SP-49 (cell line): ENCODE data around the genes FDX2, ICAM3, KRI1 and AP1M2.

DNA sequence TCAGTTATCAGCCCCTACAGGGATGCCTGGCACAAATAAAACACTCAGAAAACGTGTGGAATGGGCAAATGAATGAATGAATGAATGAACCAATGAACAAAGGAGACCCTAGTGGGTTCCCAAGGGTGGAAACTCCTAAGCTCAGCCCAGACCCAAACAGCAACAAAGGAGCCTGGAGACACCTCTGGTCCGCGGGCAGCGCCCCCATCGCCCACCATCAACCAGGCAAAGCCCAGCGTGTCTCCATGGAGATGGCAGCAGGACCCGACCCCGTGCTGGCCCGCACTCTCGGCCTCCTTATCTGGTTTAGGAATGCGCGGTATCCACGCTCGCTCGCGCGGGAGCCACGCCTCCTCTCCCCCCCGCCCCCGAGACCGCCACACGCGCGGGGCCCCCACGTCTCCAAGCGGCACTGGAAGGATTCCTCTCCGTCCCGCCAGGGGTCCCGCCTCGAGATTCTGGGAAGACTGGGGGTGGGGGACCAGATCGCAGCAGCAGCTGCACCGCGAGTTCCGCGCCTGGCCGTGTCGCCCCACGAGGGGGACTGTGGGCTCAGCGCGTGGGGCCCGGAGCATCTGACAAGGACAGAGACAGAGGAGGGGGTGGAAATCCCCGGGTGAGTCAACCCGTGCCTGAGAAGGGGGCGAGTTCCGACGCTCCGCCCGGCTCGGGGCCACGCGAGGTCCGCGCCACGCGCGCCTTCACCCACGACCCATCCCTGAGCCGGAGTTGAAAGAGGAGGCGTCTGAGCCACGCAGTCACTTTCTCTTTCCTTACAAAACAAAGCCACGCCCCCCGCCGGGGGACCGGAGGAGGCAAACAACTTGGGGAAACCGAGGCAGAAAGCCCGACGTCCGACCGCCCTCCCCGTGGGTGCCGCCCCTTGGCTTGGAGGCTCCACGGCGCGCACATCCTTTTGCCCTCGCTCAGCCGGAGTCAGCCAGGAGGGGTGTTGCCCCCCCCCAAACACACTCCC is 932 bp downstream of the S1PR2 start:
- PRO-cap, result no peak

DNA sequence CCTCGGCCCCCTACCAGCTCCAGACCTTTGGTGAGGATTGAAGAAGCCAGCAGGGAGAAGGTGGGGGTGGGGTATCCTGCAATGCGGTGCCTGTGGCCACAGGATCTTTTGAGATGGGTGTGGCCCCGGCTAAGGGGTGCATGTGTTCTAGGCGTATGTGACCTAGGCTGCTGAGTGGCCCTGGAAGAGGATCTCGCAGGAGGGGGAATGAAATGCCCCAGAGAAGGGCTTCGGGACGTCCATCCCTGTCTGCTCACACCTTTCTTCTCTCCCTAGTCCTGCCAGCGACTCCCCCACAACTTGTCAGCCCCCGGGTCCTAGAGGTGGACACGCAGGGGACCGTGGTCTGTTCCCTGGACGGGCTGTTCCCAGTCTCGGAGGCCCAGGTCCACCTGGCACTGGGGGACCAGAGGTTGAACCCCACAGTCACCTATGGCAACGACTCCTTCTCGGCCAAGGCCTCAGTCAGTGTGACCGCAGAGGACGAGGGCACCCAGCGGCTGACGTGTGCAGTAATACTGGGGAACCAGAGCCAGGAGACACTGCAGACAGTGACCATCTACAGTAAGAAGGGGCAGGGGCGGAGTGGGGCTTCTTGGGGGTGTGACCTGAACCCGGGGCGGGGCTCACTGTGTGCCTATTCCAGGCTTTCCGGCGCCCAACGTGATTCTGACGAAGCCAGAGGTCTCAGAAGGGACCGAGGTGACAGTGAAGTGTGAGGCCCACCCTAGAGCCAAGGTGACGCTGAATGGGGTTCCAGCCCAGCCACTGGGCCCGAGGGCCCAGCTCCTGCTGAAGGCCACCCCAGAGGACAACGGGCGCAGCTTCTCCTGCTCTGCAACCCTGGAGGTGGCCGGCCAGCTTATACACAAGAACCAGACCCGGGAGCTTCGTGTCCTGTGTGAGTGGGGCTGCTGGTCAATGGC is 2.7 kb upstream of the ICAM4 start:
- PRO-cap, result no peak

DNA sequence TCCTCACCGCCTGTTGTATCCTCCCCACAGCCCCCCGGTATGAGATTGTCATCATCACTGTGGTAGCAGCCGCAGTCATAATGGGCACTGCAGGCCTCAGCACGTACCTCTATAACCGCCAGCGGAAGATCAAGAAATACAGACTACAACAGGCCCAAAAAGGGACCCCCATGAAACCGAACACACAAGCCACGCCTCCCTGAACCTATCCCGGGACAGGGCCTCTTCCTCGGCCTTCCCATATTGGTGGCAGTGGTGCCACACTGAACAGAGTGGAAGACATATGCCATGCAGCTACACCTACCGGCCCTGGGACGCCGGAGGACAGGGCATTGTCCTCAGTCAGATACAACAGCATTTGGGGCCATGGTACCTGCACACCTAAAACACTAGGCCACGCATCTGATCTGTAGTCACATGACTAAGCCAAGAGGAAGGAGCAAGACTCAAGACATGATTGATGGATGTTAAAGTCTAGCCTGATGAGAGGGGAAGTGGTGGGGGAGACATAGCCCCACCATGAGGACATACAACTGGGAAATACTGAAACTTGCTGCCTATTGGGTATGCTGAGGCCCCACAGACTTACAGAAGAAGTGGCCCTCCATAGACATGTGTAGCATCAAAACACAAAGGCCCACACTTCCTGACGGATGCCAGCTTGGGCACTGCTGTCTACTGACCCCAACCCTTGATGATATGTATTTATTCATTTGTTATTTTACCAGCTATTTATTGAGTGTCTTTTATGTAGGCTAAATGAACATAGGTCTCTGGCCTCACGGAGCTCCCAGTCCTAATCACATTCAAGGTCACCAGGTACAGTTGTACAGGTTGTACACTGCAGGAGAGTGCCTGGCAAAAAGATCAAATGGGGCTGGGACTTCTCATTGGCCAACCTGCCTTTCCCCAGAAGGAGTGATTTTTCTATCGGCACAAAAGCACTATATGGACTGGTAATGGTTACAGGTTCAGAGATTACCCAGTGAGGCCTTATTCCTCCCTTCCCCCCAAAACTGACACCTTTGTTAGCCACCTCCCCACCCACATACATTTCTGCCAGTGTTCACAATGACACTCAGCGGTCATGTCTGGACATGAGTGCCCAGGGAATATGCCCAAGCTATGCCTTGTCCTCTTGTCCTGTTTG is 1.3 kb upstream of the ICAM4 start:
- PRO-cap, result no peak

DNA sequence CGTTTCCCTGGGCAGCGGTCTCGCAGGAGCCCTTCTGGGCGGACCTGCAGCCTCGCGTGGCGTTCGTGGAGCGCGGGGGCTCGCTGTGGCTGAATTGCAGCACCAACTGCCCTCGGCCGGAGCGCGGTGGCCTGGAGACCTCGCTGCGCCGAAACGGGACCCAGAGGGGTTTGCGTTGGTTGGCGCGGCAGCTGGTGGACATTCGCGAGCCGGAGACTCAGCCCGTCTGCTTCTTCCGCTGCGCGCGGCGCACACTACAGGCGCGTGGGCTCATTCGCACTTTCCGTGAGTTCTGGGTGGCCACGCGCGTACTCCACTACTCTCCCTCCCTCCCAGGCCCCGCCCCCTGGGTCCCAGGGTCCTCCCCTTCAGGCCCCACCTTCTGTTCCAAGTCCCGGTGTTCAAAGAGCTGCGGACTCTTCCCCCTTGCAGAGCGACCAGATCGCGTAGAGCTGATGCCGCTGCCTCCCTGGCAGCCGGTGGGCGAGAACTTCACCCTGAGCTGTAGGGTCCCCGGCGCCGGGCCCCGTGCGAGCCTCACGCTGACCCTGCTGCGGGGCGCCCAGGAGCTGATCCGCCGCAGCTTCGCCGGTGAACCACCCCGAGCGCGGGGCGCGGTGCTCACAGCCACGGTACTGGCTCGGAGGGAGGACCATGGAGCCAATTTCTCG is 1.4 kb downstream of the ICAM5 start:
- PRO-cap, result no peak

GRCh38 chr19:10315346-10316357 is at the start of gene FDX2:
Gene FDX2, minus strand, starts transcription at chr19:10316015.
- PRO-cap, result unidirectional peak, minus-strand start at chr19:10315951

DNA sequence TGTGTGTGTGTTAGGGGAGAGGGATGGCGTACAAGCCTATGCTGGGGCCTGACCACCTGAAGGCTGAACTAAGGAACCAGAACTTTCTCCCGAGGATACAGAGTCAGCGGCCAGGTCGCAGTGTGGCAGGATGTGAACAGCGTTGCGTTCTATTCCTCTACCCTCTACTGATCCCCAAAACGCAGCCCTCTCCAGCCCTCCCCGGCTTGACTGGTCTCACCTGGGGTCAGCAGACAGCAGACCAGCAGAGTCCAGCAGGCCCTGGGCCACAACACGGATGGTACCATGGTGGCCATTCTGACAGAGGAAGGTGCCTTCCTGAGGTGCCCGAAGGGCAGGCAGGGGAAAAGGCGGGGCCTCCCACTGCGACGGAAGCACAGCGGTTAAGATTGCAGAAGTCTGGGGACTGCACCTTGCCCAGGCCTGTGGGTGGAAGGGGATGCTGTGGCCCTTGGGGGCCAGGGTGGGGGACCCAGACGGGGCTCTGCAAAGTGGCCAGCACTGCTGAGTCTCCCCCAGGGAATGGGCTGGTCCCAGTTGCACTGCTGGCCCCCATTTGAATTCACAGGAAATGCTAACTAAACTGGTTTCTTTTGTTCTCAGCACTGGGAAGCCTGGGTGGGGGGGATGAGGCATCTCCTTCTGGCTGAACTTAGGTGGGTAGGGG is at the start of gene ICAM3:
ICAM3 (minus strand) TSS at position 306 of the 667 bp plus-strand sequence.
- PRO-cap, result unidirectional peak, plus-strand start at position 394 of the sequence

- PRO-cap, result bidirectional peak, plus-strand start at chr19:10409069, minus-strand start at chr19:10408927
These were observed 5.4 kb upstream of the CDC37 start for GRCh38 chr19:10408625-10409255.

DNA sequence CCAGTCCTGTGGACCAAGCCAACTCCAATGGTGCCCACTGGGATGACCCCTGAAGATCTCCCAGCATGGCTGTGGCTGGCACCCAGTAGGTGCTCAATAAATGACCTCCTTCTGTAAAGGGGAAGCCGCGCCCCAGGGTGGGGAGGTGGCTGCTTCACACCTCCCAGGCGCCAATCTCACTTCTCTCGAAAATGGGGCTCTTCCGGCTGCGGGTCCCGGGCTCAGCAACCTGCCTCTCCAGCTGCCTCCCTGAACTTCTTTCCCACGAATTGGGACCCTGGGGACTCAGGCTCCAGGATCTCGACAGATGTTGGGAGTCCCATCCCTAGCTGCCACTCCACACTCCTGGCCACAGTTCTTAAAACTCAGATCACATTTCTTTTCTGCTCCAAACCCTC is 1.7 kb upstream of the S1PR5 start:
- PRO-cap, result no peak

- PRO-cap, result no peak
These were observed 5.6 kb downstream of the KRI1 start for GRCh38 chr19:10560130-10560707.

GRCh38 chr19:10565491-10566549 is at the start of gene KRI1:
Gene KRI1, minus strand, starts transcription at chr19:10566010.
- PRO-cap, result bidirectional peak, plus-strand start at chr19:10565786, minus-strand start at chr19:10565792; unidirectional peak, minus-strand start at chr19:10565890; unidirectional peak, minus-strand start at chr19:10566004

DNA sequence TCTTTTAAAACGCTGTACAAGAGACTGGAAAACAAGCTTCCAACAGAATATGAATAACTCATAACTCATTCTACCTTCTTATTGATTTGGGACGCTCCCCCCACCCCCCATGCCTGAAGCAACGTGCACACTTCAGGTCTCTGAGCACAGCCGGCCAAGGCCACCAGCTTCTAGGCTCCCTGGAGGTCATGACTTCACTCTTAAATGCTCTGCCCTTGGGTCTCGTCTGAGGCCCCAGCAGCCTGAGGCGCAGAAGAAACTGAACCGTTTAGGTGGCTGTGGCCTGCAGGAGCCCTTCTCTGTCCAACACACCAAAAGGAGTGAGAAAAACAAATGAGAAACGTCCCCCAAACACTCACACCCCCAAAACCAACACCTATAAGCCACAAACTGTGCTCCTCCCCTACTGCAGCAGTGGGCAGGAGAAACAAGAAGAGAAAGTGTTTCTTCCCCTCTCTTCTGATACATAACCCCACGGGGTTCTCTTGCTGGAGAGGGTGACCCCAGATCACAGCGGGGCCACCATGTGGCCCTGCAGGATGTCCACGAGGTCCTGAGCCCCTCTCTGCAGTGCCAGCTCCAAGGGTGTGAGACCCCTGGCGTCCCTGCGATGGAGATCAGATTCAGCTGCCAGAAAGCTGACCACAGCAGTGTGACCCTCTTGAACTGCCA is 876 bp upstream of the KRI1 start:
- PRO-cap, result bidirectional peak, plus-strand start at position 465 of the sequence, minus-strand start at position 371 of the sequence

GRCh38 chr19:10586910-10587474 is at the start of gene AP1M2:
Gene AP1M2, minus strand, starts transcription at chr19:10587312.
- PRO-cap, result no peak

DNA sequence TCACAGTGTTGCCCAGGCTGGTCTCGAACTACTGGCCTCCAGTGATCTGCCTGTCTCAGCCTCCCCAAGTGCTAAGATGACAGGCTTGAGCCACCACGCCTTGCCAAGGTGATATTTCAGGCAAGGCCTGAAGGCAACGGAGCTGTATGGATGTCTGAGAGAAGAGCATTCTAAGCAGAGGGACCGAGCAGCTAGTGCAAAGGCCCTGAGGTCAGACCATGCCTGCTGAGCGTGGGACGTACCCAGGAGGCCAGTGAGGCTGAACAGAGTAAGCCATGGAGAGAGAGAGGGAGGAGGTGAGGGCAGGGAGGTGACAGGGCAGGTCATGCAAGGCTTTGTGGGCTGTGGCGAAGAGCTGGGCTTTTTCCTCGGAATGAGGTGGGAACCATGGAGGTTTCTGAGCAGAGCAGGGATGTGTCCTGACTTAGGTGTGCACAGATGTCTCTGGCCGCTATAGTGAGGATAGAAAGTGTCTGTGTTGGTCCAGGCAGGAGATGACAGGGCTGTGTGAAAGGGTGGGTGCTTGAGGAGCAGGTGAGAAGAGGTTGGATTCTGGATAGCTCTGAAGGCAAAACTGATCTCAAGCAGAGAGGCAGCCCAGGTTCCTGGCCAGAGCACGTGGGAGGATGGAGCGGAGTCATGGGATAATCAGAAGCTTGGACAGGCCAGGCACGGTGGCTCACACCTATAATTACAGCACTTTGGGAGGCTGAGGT is 3.2 kb upstream of the SLC44A2 start:
- PRO-cap, result no peak

GRCh38 chr19:10654518-10655218 is 522 bp downstream of the ILF3 start:
- PRO-cap, result bidirectional peak, plus-strand start at chr19:10654711, minus-strand start at chr19:10654697

- PRO-cap, result no peak
These were observed 1.6 kb downstream of the ILF3 start for GRCh38 chr19:10655681-10656230.

DNA sequence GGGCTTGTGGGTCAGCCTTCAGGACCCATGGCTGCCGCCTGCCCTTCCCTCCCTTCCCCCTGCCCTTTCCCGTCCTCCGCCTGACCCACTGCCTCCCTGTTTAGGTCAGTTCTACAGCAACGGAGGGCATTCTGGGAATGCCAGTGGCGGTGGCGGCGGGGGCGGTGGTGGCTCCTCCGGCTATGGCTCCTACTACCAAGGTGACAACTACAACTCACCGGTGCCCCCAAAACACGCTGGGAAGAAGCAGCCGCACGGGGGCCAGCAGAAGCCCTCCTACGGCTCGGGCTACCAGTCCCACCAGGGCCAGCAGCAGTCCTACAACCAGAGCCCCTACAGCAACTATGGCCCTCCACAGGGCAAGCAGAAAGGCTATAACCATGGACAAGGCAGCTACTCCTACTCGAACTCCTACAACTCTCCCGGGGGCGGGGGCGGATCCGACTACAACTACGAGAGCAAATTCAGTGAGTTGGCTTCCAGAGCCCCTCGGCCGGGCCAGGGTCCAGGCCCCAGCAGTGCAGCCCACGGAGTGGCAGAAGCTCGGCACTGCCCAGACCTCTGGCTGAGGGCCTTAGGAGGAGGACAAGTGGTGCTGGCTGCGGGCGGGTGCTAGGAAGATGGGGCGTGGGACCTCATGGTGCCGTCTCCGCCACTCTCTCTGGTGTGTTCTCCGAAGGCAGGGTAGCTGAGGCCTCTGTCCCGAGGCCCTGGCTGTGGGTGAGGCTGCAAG is 13.8 kb upstream of the QTRT1 start:
- PRO-cap, result no peak

- PRO-cap, result no peak
These were observed 583 bp downstream of the QTRT1 start for GRCh38 chr19:10701567-10702477.

DNA sequence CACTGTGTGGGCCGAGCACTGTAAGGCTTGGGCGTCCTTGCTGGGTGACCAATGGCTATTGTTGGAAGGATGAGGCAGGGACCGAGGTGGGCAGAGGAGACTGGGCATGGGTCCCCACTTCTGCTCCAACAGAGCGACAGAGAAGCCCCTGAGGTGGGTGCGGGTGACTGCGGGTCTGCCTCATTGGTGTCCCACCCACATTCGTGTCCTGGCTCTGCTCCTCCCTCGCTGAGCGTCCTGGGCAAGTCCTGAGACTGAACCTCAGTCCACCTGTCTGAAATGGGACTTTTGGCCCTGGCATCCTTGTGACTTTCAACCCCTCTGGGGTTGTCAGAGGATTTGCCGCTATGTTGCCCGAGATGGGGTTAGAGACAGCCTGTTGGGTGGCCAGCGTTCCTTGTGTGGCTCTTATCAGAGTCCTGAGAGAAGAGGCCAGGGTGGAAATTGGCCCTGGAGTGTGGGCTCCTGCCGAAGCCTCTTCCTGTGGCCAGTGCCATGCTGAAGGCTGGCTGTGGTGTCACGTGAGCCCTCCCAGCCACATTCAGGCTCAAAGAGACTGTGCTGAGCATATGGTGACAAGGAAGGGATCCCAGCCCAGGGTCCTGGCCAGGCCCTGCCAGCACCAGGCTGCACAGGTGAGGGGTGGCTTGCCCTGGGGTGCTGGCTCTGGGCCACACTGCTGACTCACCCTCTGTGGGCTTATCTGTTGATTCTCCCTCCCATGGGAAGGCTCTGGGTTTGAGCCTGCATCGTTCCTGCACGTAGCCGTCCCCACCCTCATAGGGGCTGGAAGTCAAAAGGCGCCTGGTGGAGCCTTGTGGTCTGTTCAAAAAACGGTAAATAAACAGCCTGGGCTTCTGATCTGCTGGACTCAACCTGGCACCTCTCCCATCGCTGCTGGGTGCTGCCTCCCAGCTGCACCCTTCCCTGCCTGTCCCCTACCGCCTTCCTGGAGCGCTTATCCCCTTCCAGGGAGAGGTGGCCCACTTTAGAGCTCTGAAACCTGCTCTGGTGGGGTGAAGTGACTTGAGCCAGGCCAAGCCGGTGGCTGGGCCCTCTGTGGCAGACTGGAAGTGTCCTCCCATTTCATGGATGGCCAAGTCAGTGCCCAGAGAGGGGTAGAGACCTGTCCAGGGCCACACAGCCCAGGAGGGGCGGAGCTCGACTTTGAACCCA is 31.0 kb downstream of the DNM2 start:
- PRO-cap, result no peak

- PRO-cap, result no peak
These were observed 51.8 kb downstream of the DNM2 start for GRCh38 chr19:10769607-10770216.

- PRO-cap, result no peak
These were observed 51.8 kb downstream of the TMED1 start for GRCh38 chr19:10784121-10784748.